ENCODE measurements around the genes HBA1, MRPL28 and CAPN15.

DNA sequence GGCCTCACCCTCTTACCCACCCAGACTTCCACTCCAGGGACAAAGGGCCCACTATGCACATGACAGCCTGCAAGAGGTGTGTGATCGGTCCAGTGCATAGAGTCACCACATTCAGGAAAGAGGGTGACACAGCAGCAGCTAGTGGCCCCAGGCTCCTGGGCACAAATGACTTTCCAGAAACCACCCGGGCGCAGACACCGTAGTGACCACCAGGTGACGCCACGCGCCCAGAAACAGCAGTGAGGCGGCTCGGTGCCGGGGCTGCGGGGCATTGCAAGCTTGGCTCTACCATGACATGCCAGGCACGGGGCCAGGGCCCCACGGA lies 6.8 kb downstream of the RHBDF1 start:
- PRO-cap, result no peak

GRCh38 chr16:74818-75291 lies 2.4 kb upstream of the RHBDF1 start:
- PRO-cap, result no peak

DNA sequence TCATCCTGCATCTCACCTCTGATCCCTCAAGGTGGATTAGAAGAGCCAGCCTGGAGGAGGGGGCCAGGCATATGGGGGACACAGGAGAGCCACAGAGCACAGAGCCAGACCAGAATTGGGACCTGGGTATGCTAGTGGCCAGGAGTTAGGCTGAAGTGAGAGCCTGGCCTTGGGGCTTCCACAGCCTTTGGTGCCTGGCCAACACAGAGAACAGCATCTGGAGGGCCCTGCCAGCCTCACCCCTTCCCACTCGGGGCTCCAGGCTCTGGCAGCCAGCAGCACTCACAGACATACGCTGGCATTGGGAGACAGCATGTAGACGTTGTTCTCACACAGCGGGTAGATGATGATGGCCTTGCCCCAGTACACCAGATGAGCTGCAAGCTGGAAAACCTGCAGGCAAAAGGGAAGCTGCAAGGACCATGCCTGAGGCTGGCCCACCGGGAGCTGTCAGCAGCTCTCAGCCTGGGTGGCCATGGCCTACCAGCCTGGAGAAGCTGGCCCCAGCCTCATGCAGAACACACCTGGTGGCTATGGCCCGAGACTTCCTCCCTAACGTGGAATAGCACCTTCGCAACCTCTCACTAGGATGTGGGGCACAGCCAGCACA lies 15.0 kb downstream of the MPG start:
- PRO-cap, result no peak

- PRO-cap, result no peak
These were observed at the start of gene HBA1 for GRCh38 chr16:176403-176702. Gene HBA1, plus strand, starts transcription at chr16:176680.

- PRO-cap, result no peak
These were observed 11.9 kb downstream of the HBQ1 start for GRCh38 chr16:192004-192720.

DNA sequence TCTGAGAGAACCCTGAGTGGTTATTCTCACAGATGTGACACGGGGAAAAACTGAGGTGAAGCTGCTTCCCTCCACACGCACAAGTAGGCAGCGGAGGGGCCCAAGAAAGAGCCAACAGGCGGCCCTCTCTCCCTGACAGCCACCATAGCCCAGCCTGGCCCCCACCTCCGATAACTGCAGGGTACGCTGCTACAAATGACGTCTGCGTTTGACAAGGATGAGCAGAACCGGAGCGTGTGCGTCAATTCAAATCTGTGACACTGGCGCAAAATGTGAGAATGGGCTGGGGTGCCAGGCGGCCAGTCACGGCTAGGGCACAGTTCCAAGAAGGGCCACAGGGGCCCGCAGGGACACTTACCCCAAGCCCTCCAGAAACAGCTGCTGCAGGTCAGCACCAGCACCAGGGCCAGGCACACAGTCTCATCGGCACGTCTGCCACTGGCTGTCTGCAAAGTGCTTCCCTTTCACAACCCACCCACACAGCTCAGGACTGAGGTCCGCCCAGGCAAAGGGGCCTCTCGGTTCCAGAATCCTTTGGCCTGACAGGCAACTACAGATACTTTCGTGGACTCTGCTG lies 14.5 kb downstream of the AXIN1 start:
- PRO-cap, result no peak

GRCh38 chr16:369891-371000 lies at the start of gene MRPL28:
Gene MRPL28, minus strand, starts transcription at chr16:370538.
- PRO-cap, result no peak

GRCh38 chr16:381591-381781 lies 292 bp downstream of the PGAP6 start:
- PRO-cap, result no peak

DNA sequence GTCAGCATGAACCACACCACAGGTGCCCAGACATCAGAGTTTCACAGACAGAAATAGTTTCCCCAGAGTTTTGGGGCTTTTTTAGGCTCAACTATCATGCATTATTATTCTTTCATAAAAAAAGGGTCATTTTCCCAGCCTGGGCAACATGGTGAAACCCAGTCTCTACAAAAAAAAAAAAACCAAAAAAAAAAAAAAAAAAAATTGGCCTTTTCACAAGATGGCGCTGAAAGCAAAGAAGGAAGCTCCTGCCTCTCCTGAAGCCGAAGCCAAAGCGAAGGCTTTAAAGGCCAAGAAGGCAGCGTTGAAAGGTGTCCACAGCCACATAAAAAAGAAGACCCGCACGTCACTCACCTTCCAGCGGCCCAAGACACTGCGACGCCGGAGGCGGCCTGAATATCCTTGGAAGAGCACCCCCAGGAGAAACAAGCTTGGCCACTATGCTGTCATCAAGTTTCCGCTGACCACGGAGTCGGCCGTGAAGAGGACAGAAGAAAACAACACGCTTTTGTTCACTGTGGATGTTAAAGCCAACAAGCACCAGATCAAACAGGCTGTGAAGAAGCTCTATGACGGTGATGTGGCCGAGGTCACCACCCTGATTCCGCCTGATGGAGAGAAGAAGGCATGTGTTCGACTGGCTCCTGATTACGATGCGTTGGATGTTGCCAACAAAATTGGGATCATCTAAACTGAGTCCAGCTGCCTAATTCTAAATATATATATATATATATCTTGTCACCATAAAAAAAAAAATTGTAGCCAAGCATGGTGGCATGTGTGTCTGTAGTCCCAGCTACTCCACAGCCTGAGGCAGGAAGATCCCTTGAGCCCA lies 5.0 kb upstream of the PGAP6 start:
- PRO-cap, result no peak

DNA sequence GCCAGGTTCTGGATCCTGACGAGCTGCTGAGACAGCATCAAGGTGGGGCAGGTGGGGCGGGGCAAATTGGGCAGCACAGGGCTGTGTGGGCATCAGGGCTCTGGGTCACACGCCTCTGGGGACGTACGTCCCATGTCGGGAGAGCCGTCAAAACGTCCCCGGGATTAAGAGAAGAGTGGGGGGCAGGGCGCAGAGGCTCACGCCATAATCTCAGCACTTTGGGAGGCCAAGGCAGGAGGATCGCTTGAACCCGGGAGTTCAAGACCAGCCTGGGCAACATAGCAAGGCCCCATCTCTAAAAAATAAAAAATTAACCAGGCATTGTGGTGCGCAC lies 4.9 kb upstream of the CAPN15 start:
- PRO-cap, result no peak

- PRO-cap, result unidirectional peak, plus-strand start at chr16:527843
These were observed at the start of gene CAPN15 for GRCh38 chr16:527004-528083. Gene CAPN15, plus strand, starts transcription at chr16:527712.

DNA sequence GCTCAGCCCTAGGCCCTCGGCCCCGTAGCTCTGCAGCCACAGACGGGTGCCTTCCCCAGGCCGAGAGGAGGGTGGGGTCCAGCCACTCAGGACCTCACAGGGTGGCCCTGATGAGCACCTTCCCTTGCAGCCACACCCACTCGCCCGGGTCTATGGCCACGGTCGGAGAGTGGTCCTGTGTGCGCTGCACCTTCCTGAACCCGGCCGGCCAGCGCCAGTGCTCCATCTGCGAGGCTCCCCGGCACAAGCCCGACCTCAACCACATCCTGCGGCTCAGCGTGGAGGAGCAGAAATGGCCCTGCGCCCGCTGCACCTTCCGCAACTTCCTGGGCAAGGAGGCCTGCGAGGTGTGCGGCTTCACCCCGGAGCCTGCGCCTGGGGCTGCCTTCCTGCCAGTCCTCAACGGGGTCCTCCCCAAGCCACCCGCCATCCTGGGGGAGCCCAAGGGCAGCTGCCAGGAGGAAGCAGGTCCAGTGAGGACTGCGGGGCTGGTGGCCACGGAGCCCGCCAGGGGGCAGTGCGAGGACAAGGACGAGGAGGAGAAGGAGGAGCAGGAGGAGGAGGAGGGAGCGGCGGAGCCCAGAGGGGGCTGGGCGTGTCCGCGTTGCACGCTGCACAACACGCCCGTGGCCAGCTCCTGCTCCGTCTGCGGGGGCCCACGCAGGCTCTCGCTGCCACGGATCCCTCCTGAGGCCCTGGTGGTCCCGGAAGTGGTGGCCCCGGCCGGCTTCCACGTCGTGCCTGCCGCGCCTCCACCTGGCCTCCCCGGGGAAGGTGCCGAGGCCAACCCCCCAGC lies 13.3 kb upstream of the PRR35 start:
- PRO-cap, result no peak

- PRO-cap, result no peak
These were observed 1.0 kb upstream of the NHLRC4 start for GRCh38 chr16:565518-566479.

GRCh38 chr16:586411-587667 lies 3.0 kb upstream of the RAB40C start:
- PRO-cap, result no peak

DNA sequence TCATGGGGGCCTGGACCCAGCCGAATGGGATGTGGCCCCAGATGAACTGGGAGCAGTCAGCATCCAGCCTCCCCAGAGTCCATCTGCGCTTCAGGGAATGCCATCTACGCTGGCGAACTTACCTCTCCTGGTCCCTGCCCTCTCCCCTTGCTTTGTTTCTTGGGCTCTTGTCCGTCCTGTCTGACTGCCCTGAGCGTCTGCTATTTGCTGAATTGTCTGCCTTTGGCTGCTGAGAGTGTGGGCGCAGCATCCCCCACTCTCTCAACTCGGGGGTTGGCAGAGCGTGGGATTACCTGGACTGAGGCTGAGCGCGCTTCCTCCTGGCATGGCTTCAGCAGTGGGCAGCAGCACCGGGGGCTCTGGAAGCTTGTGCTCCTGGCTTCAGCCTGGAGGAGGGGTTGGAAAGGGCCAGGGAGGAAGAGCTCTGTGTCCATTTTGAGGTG lies 2.2 kb downstream of the RAB40C start:
- PRO-cap, result no peak

DNA sequence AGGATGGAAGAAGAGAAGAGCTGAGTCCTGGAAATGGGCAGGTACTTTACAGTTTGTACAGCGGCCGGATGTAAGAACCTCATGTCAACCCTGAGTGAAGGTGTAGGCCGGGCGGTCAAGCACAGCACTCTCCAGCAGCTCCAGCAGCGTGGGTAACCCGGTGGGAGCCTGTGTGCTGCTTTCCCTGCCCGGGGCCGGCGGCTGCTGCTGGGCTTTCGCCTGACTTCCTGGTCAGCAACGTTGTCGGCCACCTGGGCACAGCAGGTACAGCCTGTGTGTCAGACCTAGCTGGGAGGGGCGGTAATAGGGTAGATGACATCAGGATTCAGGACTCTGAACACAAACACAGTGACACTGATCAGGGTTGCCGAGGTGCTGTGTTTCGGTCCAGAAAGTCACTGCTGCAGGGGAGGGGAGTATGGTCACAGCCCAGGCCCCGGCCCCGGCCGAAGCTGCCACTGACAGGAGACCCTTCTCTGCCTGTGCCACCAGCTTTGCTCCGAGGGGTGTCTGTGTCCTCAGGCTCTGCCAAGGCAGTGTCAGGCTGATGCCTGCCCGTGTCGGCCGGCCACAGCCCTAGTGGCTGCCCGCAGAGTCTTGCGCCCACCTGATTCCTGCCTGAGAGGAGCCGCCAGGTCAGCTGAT lies 9.0 kb downstream of the RAB40C start:
- PRO-cap, result no peak

- PRO-cap, result no peak
These were observed 1.2 kb downstream of the METTL26 start for GRCh38 chr16:634758-635488.

DNA sequence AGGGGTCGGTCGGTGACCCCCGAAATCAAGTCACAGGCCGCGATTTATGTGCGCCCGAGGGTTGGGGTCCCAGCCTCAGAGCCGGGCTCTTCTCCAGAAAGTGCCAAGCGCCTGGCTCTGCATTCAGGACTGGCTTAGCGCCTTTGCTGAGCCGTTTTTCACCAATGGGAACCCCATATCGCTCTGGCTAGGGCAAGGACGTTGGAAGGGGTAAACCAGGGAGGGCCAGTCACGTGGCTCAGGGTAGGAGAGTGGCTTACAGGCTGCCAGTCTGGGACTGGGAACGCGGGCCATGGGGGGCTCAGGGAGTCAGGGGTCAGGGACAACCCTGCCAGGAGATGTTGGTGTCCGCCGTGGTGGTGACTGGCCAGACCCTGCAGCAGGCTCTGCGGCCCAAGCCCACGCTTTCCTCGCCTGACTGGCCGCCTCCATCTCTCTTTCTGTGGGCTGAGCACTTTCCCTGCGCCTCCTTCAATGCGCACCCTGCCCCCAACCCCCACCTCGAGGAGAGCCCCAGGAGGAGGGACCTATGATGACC lies 1.4 kb upstream of the METTL26 start:
- PRO-cap, result no peak

- PRO-cap, result unidirectional peak, minus-strand start at chr16:642647
These were observed 973 bp downstream of the MCRIP2 start for GRCh38 chr16:642530-643071.

DNA sequence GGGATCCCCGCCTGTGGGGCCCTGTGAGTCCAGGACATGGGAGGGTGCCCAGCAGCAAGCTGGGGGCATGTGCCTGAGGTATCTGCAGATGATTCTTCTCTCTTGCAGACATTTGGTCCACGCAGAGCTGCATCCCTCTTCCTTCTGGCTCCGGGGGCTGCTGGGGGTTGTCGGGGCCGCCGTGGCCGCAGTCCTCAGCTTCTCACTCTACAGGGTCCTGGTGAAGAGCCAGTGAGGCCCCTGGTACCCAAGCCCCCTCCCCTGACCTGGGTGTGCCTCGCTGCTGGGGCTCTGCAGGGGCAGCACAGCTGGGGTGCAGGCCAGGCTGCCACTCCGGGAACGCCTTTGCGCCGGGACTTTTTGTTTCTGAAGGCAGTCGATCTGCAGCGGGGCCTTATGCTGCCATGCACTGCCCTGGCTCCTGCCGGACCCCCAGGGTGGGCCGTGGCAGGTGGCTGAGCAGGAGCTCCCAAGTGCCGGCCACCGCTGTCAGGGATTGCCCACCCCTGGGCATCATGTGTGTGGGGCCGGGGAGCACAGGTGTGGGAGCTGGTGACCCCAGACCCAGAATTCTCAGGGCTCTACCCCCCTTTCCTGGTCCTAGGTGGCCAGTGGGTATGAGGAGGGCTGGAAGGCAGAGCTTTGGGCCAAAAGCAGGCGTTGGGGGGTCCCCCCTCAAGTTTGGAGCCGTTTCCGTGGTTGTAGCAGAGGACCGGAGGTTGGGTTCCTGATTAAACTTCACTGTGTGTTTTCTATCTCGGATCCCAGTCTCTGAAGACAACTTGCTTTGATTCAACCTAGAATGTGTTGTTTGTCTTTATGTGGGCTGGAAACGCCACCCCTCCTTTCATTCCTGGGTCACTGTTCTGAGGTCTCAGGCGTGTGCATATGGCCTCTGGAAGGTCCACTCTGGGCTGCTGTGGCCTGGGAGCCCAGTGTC lies 1.8 kb upstream of the RHBDL1 start:
- PRO-cap, result no peak